ENCODE data around the genes ZRSR2, TXLNG and NHS.

DNA sequence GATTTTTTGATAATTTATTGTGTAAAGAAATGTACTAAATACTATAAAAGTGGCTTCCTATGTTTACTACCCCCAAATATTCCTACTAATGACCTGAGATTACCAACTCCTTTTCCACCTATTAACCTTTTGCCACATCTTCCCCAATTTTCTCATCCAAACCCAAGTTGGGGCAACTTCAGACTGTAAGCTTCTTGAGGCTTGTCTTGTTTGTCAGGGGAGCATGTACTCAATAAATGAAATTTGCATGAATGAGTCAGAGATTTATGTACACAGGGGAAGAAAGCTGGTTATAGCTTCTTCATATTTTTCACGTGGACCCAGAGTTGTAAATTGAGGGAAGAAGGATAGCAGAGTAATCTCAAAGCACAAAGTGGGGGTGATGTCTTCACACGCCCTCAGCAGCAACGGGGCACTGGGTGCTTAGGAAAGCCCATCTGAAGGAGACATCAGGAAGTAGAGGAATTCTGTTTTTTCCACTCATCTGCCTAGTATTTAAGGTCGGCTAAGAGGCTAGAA is 881 bp upstream of the CA5B start:
- PRO-cap, result no peak

DNA sequence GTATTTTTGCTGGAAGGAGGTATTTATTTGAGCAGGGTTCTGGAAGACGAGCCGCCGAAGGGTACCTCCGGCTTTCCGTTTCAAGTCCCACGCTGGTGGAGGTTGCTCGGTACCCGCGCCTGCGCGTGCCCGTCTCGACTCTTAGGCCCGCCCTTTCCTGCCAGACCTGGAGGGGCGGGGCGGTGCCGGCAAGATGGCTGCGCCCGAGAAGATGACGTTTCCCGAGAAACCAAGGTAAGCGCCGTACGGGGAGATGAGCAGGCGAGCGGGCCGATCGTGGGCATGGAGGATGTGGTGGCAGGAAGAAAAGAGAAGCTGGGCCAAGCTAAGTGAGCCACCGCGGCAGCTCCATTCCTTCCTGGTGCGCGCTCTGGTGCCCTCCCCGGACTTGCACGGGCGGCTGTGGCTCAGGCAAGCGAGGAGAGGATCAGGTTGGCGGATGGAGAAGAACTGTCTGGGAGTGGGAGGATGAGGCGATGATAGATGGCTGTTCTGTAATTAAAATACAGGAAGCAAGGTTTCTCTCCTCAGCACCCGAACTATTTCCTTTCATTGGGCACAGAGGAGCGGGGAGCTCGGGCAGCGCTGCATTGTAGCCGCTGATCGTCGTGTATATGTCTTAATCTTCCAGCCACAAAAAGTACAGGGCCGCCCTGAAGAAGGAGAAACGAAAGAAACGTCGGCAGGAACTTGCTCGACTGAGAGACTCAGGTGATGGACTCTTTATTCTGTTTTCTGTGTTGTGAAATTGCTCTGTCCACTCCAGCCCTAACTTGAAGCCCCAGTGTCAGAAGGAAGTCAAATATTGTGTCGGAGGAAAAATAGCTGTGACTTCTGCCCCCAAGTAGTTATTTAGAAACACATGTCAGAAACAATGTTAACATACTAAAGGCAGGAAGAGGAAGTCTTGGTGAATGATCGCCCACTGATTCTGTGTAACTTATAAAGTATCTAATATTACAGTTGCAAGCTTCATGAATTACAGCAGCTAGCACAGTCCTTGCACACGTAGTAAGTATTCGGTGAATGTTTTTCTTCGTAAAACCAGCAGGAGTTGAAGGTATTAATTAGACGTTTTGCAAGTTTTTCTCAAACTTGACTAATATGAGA is at the start of gene ZRSR2:
Gene ZRSR2, plus strand, starts transcription at position 182 of the 1,110 bp plus-strand sequence.
- PRO-cap, result bidirectional peak, plus-strand start at position 169 of the sequence, minus-strand start at position 94 of the sequence; bidirectional peak, plus-strand start at position 673 of the sequence, minus-strand start at position 616 of the sequence; unidirectional peak, minus-strand start at position 800 of the sequence

DNA sequence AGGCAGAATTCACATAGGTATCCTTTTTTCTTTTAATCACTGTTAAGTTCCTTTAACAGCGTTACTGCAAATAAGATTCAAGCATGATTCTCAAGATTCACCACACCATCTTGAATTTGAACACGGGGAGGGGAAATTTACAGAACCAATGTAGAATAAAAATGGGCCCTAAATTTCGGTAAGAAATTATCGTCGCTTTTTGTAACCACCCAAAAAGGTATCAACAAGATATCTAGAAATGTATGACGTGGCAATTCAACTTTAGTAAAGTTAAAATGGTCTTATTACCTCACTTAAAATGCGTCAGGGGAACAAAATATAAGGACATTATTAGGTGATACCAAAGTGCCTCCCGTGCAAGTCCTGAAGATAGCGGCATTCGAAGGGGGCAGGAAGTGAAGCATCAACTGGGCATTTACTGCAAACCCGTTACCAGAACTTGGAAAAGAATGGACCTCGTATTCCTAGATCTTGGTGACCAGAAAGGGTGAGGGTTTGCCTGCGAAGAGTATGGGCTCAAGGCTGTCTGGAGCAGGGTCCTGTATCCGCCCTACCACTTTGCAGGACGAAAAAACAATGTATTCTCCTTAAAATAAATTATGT is 1.0 kb downstream of the AP1S2 start:
- PRO-cap, result no peak

GRCh38 chrX:15891395-15891914 is 36.8 kb upstream of the AP1S2 start:
- PRO-cap, result no peak

DNA sequence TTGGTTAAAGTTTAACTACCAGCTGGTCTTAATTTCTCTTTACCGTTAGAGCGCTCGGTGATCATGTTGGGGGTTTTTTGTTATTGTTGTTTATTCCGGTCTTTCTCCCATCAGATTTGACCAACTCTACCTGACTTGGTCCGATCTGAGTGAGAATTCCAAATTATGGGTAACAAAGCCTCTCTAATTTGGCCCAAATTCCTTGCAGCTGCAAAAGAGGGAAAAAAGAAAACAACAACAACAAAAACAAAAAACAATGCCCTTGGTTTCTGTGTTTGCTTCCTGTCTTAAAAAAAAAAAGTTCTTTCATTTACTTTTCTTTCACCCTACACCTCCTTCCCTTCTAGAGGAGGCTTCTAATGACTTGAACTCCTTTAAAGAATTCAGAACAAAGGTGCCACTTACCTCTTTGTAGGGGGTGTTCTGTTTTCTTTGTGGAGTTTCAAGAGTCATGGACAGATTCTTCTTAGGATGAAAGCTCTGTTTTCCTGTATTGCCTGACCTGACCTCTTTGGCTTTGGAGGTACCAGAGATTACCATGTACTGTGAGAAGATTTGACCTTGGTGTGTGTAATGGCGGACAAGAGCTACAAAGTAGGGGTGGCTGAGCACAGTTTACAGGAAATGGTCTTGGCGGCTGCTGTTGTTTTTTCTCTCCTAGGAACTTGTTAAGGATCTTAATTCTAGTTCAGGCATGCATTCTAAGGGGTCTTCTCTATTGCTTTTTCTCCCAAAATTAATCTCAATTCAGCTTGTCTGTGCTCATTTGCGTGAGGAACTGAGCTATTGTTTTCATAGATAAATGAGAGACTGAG is 72.4 kb upstream of the S100G start:
- PRO-cap, result no peak

DNA sequence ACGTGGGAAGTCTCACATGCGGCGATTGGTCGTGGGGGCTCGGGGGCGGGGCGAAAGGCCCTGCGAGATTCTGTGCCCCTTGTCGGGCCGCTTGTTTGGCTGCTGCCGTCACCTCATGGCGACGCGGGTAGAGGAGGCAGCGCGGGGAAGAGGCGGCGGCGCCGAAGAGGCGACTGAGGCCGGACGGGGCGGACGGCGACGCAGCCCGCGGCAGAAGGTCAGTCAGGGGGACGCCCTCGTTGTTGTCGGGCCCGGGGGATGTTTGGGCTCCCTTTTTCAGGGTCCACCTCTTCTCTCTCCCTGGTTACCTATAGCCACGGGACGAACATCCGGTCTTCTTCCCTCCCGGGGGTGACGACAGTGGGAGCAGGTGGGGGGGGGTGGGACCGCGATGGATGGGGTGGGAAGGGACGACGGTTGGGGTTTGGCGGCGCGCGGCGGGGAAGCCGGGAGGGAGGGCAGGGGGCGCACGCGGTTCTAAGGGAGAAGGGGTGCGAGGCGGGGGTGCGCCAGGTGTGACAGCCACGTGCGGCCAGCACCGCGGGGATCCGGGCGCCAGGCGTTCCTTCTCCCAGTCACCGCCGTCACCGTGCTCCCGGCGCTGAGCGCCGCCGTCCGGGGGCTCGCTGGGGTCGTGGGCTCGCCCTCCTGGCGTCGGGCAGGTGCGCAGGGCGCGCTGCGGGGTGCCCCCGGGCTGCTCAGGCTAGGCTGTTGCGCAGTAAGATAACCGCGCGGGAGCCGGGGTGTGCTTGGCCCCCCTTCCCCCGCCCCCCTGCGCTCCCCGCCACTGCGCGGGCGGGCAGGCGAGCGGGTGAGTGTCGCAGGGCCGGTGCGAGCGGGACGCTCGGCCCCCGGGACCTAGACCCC is at the start of gene TXLNG:
Gene TXLNG, plus strand, starts transcription at position 94 of the 867 bp plus-strand sequence.
- PRO-cap, result bidirectional peak, plus-strand start at position 116 of the sequence, minus-strand start outside the sequence

GRCh38 chrX:16882030-16882615 is 12.0 kb upstream of the RBBP7 start:
- PRO-cap, result no peak

GRCh38 chrX:16883307-16883623 is 13.1 kb upstream of the RBBP7 start:
- PRO-cap, result no peak

DNA sequence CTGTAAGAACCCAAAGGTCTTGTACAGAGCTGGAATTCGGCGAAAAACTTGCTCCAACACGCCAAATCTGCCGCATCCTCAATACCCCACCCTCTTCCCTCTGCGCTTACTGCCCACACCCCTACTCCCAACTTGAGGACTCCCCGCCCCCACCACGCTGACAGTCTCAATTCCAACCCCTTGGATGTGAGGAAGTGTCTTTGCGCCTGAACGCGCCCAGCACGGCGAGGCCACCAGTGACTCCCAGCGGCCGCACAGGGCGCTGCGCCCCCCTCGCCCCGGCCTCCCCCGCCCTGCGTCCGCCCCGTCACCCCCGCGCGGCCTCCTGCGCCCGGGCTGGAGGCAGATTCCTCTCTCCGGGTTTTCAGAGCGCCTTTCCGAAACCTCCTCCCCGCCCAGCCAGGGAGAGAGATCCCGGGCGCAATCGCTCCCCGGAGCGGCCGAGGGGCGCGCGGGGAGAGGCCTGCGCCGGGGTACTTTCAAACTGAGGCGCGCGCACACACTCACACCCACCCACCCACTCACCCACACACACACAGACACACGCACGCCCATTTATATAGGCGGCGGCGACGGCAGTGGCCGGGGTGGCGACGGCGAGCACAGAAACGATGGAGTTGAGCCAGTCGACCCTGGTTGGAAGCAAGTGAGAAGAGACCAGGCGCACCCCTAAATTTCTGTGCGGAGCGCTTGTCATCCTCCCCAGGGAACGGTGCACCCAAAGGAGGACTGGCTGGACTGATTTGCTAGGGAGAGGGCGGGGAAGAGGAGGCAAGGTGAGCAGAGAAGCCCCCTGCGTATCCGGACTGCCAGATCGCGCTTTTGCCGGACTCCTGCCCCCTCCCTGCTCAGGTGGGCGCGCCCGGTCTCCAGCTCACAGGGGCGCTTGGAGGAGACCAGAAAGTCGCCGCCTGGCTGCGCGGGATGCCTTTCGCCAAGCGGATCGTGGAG is at the start of gene NHS:
Gene NHS, plus strand, starts transcription at position 367 of the 951 bp plus-strand sequence.
- PRO-cap, result unidirectional peak, plus-strand start at position 424 of the sequence

GRCh38 chrX:17379674-17380264 is 4.8 kb downstream of the NHS start:
- PRO-cap, result no peak

DNA sequence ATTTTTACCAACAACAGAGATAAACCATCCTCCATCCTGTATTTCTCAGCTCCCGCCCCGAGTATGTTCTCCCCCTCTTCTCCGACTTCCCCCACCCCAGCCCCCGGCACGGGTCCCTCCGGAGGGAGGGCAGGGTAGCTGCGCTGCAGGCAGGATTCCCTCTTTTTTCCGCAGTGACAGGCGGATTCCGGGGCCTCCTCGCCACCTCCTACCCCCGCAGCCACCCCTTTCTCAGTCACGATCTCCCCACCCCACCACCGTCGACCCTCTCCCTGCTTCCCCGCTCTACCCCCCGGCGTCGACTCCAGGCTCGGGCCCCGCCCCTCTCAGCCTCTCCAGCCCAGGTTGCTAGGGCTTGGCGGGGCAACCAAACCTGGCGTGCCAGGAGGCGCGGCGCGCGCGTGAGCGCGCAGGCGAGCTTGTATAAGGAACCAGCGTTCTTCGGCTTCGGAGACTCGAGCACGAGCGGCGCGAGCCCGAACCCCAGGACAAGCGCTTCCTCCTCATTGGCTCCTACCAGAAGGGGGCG is 396 bp upstream of the CDKL5 start:
- PRO-cap, result bidirectional peak, plus-strand start outside the sequence, minus-strand start at position 457 of the sequence

DNA sequence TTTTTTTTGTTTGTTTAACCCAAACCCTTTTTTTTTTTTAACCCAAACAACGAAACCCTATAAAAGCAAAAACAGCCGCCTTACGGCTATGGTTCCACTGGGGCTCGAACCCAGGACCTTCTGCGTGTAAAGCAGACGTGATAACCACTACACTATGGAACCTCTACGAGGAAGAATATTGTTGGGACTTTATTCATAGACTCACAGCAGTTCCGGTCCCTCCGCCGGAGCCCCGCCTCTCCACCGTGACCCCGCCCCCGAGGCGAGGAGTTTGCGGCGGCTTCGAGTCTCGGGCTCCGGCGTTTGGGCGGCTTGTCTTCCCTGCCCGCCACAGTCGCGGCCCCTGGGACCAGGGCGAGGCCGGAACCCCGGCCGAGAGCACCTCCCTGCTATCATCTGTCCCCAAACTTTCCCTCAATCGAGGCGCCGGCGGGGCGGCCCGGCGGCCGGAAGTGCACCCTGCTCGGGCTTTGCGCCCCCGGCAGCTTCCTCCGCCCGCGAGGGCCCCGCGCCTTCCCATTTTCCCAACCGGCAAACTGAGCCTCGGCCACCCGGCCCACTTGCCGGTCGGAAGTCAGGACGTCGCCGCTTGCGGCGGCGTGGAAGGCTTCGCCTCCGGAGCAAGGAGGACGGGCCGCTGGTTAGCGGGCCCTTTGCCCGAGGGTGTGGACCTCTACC is 3.1 kb upstream of the RS1 start:
- PRO-cap, result bidirectional peak, plus-strand start at position 248 of the sequence, minus-strand start at position 162 of the sequence; bidirectional peak, plus-strand start at position 588 of the sequence, minus-strand start at position 575 of the sequence

GRCh38 chrX:18919956-18920502 is 63.9 kb downstream of the PHKA2 start:
- PRO-cap, result no peak

GRCh38 chrX:18934889-18935324 is 49.0 kb downstream of the PHKA2 start:
- PRO-cap, result no peak

- PRO-cap, result bidirectional peak, plus-strand start at chrX:18985081, minus-strand start at chrX:18984988
These were observed 978 bp upstream of the PHKA2 start for GRCh38 chrX:18984825-18985358.

DNA sequence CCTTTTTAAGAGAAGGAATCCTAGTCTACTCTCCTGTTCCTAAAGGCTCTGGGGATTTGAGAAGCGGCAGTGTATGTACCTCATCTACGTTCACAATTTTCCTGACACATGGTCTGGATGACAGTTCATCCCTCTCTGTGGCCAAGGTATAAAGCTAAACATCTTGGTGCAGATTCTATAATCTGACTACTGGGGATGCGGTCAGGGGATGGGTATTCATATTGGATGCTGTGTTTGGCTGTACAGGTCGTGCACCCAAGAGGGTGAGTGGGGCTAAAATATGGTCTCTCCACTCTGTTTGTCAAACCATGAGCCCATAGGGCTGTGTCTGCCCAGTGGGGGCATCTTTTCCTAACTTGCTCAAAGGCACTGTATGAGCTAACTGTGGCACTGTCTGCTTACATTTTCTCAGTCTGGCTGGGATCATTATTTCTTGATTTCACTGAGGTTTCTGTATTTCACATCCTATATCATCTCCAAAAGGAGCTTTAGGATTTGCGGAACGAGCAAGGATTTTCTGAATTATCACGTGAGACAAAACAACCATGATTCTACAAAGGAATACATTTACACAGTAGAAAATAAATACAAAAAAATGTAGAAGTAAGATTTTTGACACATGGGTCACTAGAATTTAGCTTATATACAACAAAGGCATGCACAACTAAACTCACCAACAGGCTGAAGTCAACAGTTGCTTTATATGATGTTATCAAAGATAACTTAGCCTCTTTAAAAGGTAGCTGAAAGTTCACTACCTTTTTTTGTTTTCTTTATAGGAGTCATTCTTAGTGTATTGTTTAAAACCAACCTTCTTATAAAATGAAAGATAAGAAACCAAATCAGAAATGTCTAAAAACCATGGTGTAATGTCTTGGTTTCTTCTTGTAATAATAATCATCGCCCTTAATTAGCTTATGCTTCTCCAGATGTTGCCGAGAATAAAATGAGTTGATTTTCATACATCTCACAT is 6.2 kb upstream of the PHKA2 start:
- PRO-cap, result no peak

DNA sequence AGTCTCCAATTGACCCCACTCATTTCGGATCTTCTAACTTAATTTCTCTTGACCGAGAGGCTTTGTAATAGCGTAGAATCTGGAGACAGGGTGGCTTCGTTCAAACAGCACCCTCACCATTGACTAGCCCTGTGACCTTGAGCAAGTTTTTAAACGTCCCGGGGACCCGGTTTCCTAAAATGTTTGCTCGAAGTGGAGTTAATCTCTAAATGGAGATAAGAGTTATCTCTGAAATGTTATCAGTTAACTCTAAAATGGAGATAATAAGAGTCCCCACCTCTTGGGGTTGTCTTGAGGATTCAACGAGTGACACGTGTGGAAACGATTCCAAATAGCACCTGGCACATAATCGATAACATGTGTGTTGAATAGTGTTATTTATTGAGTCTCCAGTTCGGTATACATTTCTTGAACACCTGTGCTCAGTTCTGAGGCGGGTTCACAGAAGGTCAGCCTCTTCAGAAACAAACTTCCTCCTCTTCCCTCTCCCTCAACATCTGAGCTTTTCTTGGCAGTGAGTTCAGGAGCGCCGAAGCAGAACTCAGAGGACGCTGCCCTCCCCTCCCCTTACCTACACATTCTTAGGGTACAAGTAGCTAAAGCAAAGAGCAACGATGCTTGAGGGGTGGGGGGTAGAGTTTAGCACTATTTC is 823 bp downstream of the PDHA1 start:
- PRO-cap, result unidirectional peak, plus-strand start at position 305 of the sequence

DNA sequence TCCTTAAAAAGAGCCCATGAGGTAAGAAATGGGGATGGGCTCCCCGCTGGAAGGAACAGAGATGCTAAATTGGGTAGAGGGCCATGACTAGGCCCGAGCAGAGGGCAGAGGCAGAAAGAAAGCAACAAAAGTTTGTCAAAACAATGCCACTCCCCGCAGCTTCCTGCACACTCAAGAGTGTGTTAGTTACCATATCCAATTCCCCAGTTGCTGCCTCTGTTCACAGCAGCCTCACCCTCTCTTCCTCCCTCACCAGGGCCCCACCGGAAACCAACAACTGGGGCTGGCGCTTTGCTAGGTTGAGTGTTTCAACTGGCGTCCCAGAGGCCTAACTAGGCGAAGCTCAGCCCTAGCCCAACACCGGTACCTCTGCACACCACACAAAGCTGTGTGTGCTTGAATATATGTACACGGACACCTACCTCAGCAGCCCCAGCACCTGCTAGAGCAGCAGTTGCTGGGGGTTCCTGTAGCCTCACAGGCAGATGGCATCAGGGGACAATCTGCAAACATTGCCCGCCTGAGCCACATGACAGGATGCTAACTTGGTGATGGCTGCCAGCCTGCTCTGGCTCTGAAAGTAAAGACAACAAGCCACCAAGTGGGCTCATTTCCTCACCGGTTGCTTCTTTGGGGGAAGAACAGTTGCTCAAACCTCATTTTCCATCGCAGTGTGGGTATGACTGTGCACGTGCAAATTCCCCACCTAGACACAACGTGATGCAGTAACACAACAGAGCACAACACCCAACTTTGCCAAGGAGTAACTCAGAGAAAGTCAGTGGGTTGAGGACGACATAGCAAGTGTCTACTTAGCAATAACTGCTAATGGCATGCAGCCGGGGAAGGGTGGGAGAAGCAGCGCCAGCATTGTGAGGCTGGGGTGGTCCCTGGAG is 139.7 kb downstream of the SH3KBP1 start:
- PRO-cap, result no peak

DNA sequence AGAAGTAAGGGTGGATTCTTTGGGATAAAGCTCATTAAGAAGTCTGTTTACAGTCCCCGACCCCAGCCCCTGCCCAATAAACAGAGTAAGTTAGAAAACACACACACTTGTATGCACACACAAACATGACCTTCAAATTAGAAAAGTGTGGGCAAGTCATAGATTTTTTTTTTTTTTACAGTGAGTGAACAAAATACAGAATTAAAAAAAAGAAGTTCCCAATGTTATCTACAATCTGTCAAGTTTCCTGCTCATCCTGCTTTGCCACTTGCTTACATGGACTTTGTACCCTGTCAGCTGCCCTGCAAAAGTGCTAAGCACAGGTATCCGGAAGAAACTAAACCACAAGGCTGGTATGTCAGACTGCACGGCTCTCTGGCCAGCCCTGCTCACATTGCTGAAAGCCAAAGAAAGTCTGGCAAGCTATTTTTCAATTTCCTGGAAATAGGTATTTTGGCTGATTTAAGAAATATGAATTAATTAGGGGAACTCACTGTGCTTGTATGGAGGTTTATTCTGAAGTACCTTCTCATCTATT is 38.8 kb upstream of the BCLAF3 start:
- PRO-cap, result no peak

GRCh38 chrX:20205997-20206404 is 60.7 kb downstream of the RPS6KA3 start:
- PRO-cap, result no peak

Measured in left lung (tissue), 1 donor.